Peritoneum (tissue), 1 donor: ENCODE results near the genes MPHOSPH9, RILPL2 and RFLNA.

DNA sequence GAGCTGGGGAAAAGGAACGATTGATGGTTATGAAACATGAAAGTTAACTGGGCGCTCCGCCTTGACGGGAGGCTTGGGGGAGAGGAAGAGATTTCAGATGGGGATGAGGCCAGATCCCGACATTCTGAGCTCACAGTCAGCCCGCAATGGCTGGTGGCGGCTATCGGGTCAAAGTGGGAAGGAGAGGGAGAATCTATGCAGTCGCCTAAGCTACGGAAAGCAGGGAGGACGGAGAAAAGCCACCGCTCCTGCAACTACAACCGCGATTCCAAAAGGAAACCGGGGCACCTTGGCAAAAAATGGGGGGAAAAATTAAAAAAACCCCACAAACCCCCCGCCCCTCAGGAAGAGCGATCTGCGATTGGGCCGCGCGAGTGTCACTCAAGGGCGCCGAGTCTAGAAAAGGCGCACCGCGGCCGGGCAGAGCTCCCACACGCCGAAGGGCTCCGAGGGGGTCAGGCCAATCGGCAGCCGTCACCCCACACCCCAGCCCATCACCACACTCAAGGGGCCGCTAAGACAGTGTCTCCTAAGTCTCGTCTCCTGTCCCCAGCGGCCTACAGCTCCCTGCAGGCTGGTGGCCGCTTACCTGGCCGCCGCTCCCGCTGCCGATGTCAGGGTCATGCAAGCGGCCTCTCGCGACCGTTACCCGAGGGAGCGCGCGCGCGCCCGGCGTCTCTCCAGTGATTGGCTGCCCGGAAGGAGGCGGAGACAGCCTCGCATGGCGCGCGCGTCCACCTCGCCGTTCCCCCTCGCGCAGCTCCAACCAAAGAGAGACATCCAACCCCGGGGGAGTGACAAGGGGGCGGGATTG lies at the start of gene MPHOSPH9:
Gene MPHOSPH9, minus strand, starts transcription at position 656 of the 814 bp plus-strand sequence.
- PRO-cap = unidirectional peak, plus-strand start at position 432 of the sequence

GRCh38 chr12:123293540-123294278 lies 22.1 kb upstream of the CDK2AP1 start:
- PRO-cap = no peak

DNA sequence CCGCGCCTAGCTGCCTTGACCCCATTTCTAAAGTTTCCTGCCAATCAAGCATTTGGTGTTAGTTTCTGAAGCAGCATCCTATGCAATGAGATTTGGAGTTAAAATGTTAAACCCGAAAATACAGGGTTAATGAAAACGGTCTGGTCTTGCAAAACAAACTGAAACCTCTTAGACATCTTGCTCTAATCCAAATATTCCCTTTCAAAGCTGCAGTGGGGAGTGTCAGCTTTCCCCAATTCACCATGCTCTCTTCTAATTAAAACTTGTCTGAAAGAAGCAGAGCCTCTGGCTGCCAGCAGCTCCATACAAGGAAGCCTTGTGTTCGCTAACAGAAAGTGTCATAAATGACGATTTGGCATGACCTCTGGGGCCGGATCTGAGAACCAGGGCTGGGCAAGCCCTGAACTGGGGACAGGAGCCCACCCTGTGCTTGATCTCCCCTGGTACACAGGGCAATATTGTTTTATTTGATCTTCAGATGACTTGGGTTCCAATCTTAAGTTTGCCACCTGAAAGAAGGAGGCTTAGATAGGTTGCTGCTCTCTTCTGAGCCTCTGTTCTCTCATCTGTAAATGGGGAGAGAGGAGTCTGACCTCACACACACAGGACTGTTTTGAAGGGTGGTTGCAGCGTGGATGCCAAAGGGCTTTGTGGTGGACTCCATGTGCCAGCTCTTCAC lies 7.7 kb downstream of the KMT5A start:
- PRO-cap = no peak

GRCh38 chr12:123436353-123437096 lies at the start of gene RILPL2:
RILPL2 (minus strand) TSS chr12:123436684.
- PRO-cap = no peak

DNA sequence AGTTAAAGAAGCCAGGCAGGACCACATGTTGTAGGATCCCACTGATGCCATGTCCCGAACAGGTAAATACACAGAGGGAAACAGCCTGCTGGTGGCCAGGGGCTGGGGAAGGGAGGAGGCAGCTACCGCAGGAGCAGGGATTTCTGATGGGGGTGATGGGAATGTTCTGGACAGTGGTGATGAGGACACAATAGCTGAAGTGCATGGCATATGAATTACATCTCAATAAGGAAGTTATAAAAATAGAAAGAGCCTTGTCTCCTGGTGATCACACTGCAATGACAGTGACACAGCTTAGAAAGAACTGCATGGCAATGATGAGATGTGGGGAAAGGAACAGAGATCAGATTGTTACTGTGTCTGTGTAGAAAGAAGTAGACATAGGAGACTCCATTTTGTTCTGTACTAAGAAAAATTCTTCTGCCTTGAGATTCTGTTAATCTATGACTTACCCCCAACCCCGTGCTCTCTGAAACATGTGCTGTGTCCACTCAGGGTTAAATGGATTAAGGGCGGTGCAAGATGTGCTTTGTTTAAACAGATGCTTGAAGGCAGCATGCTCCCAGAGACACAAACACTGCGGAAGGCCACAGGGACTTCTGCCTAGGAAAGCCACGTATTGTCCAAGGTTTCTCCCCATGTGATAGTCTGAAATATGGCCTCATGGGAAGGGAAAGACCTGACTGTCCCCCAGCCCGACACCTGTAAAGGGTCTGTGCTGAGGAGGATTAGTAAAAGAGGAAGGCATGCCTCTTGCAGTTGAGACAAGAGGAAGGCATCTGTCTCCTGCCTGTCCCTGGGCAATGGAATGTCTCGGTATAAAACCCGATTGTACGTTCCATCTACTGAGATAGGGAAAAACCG lies 34.6 kb downstream of the SNRNP35 start:
- PRO-cap = no peak

- PRO-cap = no peak
Observed at GRCh38 chr12:123518991-123520210, 14.1 kb downstream of the RILPL1 start.

DNA sequence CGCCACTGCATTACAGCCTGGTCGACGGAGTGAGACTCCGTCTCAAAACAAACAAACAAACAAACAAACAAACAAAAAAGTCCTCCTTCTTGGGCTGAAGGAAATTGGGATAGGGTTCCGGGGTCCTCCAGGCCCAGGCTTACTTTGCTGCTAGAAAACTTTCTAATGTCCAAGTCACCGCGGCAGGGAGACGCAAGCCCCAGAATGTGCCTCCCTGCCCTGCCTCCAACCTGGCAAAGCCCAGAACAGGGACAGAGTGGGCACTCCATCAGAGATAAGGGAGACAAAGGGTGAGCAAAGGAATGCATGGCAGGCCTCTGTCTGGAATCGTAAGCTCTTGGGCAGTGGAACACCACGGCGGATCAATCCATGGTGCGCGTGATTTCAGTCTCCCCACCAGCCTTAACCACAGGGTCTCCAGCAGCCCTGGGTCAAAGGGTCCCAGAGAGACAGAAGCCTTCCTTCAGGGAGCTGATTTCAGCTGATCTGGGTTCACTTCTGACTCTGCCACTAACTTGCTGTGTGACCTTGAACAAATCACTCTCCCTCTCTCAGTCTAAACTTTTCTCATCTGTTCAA lies 12.9 kb downstream of the RILPL1 start:
- PRO-cap = no peak

DNA sequence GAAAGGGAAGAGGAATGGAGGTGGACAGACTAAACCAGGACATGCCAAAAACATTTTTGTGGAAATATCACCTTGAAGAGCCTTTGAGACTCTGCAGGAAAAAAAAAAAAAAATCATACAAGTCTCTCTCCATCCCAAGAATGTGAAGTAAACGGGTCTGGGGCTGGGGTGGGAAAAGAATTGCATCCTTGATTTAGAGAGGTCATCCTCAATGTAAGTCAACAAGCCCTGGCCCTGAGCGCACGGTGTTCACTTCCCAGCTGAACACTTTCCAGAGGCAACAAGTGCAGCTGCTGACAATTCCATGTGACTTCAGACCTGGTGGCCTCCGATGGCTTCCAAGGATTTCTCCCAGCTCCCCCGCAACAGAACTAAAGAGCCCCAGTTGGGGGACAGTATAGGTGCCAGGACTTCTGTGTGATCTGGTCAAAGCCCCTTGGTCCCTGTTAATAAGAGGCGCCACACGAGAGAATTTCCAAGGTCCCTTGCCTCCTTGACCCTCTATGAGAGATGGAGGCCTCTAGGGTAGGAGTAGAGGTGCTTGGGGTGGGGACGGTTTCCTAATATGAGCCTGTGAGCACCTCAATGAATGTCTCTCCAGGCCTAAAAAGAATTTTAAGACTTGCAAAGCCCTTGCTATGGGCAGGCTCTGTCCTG lies 2.4 kb downstream of the RILPL1 start:
- PRO-cap = no peak

DNA sequence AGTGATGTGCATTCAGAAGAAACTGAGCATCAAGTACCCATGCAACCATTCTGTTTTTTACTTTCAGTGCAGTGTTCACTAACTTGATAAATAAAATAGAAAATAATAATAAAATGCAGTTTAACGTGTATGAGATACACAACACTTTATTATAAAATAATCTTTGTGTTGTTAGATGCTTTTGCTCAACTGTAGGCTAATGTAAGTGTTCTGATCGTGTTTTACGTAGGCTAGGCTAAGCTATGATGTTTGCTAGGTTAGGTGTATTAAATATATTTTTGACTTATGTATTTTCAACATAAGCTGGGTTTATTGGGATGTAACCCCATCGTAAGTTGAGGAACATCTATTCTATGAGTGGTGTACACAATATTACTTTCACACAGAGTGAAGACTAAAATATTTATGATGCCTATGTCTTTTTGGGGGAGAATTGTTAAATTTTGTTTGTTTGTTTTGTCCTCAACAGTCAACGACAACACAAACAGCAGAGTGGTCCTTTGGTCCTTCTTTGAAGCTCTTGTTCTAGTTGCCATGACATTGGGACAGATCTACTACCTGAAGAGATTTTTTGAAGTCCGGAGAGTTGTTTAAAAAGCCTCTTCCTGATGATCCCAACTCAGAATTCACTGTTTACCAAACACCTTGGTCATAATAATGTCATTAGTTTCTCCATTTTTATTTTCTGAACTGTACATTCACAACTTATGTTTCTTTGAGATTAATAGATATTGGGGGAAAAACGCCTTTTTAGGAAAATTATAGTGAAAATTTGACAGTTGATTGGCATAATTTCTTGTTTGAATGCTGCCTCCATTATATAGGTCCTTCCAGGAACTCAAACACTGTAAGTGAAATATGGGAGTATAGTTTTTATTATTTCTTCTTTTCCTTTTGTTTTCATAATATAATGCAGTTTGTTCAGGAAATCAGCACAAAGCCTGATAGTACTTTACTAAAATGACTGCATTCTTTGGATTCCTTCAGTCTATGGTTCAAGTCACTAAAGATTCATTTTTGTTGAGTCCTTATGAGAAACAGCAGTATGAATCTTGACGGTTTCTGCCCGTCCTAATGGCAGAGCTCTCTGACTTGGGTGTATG lies 5.4 kb upstream of the DDX55 start:
- PRO-cap = no peak

DNA sequence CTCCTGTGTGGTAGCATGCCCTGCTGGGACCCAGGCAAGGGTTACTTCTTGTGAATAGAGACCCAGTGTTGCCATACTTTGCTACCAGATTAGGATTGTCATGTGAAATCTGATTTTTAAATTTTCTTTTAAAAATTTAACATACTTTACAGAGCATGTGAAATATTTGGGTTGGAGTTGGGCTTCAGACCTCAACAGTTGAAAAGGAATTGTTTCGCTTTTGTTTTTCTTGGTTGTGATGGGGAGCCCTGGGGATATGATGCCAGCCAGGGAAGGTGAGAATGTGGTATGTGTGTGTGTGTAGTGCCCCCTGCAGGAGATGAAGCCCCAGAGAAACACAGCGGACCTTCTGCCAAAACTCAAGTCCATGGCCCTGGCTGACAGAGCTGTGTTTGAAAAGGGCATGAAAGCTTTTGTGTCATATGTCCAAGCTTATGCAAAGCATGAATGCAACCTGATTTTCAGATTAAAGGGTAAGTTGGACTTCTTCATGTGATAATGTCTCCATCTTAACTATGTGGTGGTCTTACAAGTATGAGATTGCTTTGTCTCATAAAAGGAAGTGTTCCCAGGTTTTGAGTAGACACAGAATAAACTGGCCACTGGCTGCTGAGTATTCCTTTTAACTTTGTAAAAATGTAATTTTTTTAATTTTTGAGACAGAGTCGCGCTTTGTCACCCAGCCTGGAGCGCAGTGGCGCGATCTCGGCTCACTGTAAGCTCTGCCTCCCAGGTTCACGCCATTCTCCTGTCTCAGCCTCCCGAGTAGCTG lies 14.9 kb downstream of the EIF2B1 start:
- PRO-cap = no peak

DNA sequence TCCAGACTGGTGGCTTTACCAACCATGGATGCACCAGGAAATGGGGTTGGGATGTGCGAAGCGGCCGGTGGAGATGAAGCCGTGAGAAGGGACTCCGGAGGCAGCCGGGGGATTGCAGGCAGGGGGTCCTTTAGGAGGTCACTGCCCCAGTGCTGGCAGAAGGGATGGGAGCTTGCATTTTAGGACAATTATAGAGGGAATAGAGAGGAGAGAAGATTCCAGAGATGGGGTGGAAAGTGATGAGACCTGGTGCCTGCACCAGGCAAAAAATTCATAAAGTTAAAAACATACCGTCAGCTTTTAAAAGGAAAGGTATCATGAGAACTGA lies 61.1 kb downstream of the DNAH10 start:
- PRO-cap = no peak

- PRO-cap = no peak
Observed at GRCh38 chr12:124180531-124180758, 114.4 kb upstream of the RFLNA start.

- PRO-cap = no peak
Observed at GRCh38 chr12:124294793-124296042, at the start of gene RFLNA. RFLNA (plus strand) TSS chr12:124295093.

- PRO-cap = no peak
Observed at GRCh38 chr12:124318090-124318944, 23.4 kb downstream of the RFLNA start.

DNA sequence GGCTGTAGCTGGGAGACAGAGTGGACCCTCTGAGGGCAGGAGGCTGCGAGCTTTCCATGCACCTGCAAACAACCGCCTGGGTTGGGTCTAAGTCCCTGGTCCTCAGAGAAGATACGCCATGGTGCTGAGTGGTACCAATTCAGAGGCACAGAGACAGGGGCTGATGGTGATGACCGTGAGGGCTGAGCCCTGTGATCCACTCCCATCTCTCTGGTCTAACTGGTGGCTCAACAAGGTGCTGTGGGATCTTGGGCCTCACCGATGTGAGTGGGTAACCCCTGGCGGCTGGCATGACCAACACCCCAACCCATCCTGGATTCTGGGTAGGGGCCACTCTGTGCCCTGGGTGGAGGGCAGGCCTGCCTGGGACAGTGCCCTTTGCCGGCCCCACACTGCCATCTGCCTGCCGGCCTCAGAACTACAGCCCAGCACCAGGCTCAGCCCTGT lies 25.9 kb downstream of the RFLNA start:
- PRO-cap = no peak

GRCh38 chr12:124326780-124327260 lies 31.9 kb downstream of the RFLNA start:
- PRO-cap = no peak

GRCh38 chr12:124359459-124359895 lies 64.6 kb downstream of the RFLNA start:
- PRO-cap = no peak

GRCh38 chr12:124385652-124386491 lies 91.0 kb downstream of the RFLNA start:
- PRO-cap = no peak

GRCh38 chr12:124386525-124387275 lies 91.8 kb downstream of the RFLNA start:
- PRO-cap = no peak

DNA sequence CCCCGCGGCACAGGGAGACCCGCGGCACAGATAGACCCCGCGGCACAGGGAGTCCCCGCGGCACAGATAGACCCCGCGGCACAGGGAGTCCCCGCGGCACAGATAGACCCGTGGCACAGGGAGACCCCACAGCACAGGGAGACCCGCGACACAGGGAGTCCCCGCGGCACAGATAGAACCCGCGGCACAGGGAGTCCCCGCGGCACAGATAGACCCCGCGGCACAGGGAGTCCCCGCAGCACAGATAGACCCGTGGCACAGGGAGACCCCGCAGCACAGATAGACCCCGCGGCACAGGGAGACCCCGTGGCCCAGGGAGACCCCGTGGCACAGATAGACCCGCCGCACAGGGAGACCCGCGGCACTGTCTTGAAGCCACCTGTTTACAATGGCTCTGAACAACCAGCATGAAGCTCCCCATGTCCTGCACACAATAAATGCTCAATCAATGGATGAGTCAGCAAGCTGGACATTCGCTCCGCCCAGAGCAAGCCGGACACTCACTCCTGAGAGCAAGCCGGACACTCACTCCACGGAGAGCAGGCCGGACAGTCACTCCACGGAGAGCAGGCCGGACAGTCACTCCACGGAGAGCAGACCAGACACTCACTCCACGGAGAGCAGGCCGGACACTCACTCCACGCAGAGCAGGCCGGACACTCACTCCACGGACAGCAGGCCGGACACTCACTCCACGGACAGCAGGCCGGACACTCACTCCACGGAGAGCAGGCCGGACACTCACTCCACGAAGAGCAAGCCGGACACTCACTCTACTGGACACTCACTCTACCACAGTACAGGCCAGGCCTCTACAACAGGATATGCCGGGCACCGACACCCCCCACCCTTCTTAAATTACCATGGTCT lies 121.9 kb downstream of the RFLNA start:
- PRO-cap = no peak